Fibroblast of villous mesenchyme (primary cell): Measurements from ENCODE around the gene WNK2.

DNA sequence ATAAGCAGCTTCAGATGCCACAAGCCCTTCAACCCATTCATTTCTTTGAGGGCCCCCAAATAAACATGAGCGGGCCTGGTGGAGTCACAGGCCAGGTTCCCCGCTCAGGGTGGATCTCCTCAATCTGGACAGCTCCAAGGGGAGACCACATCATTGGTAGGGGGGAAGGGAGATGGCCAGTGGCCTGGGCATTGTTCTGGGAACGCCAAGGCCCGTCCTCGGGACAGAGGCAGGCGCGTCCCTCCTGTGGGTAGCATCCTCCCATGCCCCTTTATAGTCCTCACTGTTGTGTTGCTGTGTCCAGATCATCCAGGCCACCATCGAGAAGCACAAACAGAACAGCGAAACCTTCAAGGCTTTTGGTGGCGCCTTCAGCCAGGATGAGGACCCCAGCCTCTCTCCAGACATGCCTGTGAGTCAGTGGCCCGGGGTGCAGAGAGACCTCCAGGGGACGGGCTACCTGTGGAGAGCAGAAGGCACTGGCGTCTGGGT is 38.4 kb upstream of the SUSD3 start:
- CAGE, long polyA plus RNA = no peak

- CAGE, long polyA plus RNA = no peak
Measured at GRCh38 chr9:93093323-93093934, 2.6 kb upstream of the CARD19 start.

- CAGE, long polyA plus RNA = no peak
Measured at GRCh38 chr9:93183708-93184677, at the start of gene WNK2. WNK2 (plus strand) TSS chr9:93184139.

GRCh38 chr9:93523136-93523392 is 53.3 kb upstream of the PHF2 start:
- CAGE, long polyA plus RNA = no peak

DNA sequence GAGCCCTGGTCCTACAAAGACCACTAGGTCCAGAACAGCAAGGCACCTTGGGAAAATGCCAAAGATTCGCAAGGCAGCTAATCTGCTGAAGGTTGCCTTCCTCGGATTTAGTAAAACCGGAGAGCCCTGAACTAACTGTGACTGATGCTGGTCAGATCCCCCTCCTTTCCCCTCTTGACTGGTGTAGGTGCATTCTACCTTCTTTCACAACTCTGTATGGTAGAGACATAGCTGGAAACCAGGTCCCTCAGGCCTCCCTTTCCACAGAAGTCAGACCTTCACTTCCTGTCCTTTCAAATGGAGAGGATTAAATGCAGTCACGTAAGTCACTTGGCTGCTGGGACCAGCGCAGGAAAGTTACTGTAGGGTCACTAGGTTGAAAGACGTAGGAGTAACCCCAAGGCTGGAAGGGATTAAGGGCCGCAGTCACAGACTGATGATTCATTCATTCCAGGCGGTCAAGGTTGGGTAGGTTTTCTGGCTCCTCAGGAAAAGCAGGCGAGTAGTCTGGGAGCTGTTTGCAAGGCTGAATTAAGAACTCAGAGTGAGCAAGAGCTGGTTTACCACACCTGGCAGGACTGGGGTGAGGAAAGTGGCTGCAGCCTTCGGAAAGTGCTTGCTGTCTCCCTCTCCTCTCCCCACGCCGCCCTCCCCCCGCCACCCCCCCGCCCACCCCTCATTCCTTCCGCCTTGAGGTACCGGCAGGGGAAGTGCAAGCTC is 5.2 kb downstream of the BARX1 start:
- CAGE, long polyA plus RNA = no peak

DNA sequence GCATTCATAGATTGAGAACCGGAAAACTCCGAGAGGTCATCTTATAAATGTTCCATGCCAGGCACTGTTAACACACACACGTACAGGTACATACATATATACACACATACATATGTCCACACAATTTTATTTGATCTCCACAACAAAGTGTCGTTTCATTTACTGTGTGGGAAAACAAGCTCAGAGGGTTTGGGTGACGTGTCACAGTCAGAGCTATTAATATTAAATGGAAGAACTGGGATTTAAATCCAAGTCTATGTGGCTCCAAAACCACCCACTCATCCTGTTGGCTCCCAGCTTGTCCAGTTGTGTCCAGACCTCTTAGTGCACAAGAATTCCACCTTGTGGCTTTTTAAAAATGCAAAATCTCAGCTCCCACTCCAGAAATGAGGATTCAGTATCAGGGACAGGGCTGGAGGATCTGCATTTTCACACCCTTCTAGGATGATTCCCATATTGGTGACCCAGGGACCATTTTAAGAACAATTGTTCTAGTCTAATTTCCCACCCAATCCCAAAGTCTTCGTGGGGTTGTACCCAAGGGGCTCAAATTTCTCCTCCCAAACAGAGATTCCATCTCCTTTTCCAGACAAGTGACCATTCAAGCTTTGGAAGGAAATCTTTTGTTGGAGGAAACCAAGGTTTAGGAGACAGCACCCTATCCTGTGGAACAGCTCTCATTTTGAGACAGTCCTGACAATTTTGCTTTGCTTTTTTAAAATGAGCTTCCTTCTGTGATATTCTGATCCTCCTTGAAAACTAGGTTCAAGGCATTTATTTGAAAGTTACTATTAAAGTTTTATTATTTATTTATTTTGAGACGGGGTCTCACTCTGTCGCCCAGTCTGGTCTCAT is 52.1 kb upstream of the PTPDC1 start:
- CAGE, long polyA plus RNA = no peak

DNA sequence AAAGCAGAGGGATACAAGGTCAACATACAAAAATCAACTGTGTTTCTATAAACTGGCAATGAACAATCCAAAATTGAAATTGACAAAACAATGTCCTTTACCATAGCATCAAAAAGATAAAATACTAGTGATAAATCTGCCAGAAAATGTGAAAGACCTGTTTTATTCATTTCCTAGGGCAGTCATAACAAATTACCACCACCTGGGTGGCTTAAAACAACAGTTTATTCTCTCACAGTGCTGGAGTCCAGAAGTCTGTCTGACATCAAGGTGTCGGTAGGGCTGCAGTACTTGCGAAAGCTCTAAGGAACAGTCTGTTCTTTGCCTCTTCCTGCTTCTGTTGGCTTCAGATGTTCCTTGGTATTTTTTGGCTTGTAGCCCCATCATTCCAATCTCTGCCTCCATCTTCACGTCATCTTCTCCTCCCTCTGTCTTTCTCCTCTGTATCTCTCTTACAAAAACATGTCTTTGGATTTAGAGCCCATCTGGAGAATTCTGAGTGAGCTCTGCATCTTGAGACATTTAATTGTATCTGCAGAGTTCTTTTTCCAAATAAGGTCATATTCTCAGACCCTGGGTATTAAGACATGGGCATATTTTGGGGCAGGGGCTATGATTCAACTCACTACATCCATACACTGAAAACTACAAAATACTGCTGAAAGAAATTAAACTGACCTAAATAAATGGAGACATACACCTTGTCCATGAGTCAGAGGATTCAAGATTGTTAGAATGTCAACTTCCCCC is 51.1 kb downstream of the PTPDC1 start:
- CAGE, long polyA plus RNA = no peak

DNA sequence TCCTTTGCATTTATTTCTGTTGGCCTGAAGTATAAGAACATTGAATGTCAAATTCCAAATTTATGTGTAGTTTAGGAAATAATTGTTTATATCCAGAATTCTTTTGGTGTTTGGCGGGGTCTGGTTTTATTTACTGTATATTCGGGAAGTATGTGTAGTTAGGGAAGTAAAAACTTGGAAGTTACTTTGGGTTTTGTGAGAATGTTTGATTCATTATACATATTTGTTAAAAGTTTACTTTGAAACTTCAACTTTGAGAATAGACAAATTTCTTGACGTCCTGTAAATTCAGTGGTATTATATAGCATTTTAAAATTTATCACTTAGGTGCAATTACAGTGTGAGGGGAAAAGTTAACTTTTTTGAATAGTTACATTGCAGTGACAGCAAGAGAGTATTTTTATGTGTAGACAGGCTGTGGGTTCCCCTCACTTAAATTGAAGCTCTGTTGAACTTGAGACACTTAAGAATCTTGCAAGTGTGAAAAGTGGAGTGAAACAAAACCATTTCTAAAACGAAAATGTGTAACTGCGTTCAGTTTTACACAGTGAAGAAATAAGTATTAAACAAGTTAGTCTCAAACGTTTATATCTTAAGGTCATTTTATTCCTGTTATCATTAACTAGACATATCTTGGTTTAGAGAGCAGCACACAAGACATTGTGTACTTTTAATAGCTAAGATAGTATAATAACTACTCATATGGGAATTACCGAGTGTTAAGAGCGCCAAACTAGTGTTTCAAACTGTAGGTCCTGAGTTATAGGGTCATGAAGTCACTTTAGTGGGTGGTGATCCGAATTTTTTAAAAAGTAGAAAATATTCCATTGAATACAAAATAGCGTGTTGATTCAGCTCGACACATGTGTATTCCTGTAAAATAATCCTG is 83.5 kb downstream of the PTPDC1 start:
- CAGE, long polyA plus RNA = no peak

GRCh38 chr9:94458894-94459637 is 84.7 kb downstream of the MFSD14B start:
- CAGE, long polyA plus RNA = no peak

DNA sequence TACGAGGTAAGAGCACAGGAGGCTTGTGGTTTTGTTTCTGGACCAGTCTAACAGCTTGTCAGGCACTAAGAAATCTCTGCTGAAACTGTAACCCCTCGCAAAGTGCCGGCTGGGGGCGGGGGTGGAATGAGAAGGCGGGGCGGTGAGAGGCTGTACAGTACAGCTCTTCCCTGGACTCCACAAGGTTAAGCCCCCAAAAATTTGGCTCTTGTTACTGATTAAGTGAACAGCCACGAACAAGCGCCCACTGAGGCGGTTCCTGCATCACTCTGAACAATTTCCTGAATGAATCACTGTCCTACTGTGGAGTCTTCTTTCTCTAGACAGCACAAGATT is 6.8 kb downstream of the FBP2 start:
- CAGE, long polyA plus RNA = no peak

- CAGE, long polyA plus RNA = no peak
Measured at GRCh38 chr9:94656208-94656604, 16.9 kb upstream of the FBP1 start.

DNA sequence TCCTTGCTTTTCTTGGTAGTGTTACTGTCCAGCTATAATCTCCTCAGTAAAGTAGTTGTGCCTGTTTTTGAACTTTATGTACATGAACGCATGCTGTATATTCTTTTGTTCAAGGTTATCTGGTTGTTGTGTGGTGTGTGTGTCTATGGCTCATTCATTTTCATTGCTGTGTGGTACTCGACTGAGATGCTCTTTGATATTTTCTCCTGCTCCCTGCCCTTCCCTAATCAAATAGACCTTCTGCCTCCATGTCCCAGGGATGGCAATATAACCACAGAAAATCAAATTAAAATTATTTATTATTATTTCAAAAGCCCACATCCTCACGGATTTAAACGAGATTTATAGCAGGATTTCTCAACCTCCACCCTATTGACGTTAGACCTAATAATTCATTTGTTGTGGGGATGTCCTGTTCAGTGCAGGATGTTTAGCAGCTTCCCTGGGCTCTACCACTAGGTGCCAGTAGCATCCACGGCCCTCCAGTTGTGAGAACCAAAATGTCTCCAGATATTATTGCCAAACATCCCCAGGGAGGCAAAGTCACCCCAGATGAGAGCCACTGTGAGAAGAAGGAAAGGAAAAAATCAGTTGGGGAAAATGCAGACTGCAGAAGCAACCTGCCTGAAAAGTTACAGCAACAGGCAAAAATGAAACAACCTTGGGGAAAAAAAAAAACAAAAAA is 29.4 kb upstream of the FBP1 start:
- CAGE, long polyA plus RNA = no peak

DNA sequence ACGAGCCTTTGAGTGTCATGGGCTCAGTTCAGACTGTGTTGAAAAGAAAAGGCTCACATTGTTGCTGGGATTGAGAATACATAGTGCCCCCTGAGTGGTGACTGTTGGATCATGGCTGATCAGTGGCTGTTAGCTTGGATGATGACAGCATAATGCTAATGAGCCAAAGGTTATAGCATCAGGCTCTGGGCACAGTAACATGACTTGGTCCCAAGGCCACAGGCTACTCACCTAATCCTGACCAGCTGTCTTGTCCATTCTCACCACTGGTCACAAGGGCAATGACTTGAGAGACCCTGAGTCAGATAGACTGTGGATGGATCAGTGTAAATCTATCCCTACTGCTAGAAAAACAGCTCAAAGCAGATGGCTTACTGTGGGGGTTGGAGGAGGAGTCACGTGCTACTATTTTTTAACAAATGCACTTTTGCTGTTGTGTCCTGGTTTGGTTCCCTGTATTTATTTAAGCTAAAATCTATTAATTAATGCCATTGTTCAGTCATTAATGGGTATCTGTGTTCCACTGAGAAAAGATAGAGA is 74.8 kb downstream of the AOPEP start:
- CAGE, long polyA plus RNA = no peak

GRCh38 chr9:94806062-94807084 is 79.9 kb downstream of the AOPEP start:
- CAGE, long polyA plus RNA = no peak

- CAGE, long polyA plus RNA = no peak
Measured at GRCh38 chr9:94846435-94847111, 120.1 kb downstream of the AOPEP start.

DNA sequence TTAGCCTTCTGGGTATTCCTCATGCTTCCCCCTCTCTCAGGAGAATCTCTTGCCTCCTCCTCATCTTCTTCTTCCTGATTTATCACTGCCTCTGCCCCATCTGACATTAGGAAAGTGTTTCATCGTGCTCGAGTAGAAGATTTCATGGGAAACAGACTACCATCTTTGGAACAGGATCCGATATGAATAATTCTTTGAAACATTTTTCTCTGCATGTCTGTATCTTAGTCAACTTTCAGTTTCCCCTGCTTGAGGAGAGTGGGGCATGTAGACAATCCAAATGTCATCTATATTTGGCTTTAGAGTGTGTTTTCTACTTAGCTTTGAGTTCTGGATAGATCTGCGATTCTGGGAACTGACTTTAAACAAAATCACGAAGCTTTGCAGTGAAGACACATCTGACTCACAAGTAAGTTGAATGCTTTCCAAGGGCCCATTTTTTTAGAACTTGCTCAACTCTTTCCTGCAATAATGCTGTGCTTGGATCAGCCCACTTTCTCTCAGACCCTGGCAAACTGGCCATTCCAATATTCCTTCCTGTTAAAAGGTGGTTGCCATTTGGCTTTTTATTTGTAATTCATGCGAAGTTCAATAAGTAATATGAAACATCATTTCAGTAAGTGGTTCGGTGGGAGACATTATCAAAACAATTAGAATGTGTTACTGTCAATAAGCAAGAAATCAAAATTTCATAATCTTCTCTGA is 174.1 kb downstream of the AOPEP start:
- CAGE, long polyA plus RNA = no peak

DNA sequence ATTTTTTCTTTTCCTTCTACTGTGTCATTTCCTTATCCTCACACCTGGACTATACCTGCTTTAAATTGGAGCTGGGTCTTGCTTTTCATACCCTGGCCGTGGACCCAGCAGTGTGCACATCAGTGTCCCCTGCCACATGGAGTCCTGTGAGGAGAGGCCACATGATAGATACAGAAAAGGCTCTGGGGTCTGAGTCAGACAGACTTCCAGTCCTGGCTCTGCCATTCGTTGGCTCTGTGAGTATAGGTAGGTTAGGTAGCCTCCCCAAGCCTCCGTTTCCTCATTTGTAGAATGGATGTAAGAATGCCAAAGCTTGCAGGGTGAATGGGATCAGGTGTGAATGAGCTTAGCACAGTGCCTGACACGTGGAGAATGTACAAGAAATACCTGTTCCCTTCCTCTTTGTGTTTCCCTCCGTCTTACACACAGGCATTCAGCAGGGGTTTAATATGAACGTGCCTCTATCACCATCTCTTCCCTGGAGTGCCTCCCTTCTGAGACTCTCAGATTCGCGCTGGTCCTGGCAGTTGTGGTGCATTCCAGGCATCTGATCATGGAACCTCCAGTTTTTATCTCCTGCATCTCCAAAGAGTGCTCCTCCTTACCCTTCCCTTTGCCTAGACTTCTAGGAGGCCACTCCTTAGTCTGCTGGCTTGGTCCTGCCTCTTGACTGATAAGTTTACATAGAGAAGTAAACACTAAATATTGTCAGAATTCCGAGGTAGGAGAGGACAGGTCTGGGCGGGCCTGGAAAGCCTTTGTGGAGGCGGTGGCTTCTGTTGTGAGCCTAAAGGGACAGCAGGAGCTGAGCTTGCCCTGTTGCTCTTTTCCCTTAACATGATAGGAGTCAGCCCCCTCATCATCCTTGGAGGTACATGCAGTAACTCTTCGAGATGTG is 199.3 kb downstream of the AOPEP start:
- CAGE, long polyA plus RNA = no peak

DNA sequence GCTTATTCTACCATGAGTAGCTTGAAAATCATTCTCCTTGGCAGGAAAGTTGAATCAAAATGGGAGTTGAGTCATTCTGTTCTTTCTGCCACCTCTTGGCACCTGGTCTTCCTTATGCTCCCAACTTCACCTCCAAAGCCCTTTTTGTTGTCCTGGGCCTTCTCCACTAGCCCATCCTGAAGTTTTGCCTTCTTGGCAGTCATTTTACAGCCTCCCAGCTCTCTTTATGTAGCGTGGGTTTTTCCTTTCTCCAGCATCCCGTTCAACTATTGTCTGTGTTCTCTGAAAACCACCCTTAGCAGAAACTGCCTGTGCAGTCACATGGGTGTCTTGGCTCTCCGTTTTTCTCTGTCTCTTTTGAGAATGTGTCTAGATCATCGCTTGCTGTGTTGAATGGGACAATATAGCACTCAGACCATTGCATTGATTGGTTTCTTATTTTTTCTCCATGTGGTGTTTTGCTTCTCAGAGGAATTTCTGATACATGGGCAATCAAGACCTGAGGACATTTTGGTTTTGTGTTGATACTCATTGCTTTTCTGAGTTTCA is 222.3 kb downstream of the AOPEP start:
- CAGE, long polyA plus RNA = no peak

GRCh38 chr9:94987699-94988184 is 261.2 kb downstream of the AOPEP start:
- CAGE, long polyA plus RNA = no peak

GRCh38 chr9:94988784-94989094 is 262.2 kb downstream of the AOPEP start:
- CAGE, long polyA plus RNA = no peak